Cardiac fibroblast (primary cell): ENCODE measurements around the gene SLC26A9.

DNA sequence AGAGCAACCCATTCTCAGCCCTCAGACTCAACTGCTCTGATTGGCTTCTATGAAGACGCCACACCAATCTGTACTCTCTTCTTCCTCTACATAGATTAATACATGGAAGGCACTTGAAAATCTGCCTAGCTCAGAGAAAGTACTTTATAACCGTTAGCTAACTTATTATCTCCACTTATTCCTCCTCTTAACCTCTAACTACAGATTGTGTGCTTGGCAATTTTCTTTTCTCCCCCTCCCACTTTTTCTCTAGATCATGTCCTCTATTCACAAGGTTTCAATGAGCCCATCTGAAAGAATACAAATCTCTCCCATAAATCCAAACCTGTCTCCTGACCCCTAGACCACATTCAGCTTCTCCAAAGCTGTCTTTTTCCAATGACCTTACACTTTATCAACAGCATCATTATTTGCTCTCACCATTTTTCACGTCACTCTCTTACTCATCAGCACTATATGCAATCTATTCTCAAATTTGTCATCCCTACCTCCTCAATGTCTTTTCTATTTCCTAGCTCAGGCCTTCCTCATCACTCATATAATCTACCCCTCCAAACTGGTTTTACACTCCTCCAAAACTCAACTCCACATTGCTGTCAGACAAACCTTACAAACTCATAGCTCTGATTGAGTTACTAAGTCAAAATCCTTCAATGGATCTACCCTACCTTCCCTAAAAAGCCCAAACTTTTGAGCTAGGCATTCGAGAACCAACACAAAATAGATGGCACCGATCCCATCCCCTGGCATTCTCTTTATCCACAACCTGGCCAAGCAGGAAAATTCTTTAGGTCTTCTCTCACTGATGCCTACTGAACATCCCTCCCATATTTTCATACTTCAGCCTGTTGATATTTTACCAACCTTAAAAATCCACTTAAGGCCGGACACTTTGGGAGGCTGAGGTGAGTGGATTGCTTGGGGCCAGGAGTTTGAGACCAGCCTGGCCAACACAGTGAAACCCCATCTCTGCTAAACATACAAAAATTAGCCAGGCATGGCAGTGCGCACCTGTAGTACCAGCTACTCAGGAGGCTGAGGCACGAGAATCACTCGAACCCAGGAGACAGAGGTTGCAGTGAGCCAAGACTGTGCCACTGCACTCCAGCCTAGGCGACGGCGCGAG is 1.8 kb downstream of the RBBP5 start:
- RRBS: no CpG with 5 or more reads among the region's 13 CpGs

DNA sequence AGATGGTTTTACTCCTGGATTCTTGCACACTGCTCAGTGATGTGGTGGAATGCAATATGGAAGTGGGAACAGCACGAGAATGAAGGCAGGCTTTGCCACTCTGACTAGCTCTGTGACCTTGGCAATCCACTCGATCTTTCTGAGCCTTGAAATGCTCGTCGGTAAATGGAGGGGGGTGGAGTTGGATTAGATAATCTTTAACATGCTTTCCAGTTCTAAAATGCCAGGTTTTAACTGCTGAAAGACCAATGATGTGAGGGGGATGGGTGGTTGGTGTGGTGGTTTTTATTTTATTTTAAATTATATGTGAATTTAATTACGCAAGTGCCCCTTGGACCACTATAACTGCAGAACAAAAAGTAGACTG is 20.2 kb downstream of the DSTYK start:
- RRBS: no CpG with 5 or more reads among the region's 5 CpGs

- RRBS: no CpG with 5 or more reads among the region's 12 CpGs
These were observed 423 bp upstream of the DSTYK start for GRCh38 chr1:205211888-205212362.

DNA sequence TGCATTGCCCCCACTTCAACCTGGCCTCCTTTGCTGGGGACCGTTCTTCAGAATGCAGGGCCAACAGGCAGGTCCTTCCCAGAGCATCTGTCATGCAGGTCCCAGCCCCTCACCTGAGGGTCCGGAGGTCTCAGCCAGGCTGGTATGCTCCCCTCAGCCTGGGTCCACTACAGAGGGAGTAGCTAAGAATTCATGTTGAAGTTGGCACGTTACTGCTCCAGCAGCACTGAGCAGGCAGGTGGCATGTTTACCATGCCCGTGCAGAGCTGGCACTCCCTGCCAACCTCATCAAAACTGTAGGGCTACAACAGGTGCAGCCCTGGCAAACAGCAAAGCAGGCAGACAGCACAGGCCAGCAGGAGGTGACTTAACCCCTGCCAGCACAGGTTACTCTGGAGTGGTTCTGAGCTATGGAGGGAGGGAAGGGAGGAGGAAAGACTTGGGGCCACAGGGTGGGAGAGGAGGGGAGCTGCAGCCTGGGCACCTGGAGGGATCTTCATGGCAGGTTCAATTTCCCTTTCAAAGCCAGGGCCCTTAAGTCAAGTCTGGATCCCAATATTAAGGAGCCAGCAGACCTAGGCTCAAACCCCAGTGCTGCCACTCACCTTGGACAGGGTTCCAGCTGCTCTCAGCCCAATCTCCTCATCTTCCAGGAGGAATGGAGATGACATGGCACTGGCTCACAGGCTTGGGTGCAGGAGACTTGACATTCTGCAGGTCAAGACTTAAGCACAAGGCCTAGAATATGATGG is 46.3 kb downstream of the NUAK2 start:
- RRBS: no CpG with 5 or more reads among the region's 4 CpGs

GRCh38 chr1:205293442-205294031 is 28.0 kb downstream of the NUAK2 start:
- RRBS: no CpG with 5 or more reads among the region's 9 CpGs

DNA sequence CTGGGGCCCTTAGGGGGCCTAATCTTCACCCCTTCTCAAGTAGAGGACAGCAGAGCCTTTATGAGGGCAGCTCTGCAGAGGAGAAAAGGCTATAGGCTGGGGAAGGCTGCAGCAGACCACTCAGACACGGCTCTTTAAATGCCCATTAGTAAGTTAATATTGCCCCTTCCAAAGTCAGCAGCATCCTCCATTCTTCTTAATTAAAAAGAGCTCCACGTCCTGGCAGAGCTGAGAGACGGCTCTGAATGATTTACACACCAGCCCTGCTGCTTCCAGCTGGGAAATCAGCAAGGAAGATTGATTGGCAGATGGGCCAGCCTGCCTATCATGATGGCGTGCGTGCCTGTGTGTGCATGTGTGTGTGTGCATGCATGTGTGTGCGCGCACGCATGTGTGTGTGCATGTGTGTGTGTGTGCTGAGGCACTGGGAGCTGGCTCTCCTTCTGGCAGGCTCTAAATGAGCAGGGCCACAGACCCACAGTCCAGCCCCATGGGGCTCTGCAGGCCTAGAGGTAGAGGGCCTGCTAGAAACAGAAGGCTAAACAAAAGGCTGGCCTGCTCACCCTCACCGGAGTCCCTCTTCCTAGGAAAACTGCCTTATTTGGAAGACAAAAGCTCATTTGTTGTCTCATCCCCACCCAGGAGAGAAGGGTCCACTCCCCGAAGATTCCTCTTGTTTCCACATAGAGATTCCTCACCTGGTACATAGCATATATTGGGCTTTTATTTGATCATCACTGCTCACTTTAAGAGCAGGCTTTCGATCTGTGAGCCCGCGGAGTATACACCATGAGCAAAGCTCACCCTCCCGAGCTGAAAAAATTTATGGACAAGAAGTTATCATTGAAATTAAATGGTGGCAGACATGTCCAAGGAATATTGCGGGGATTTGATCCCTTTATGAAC is 6.0 kb downstream of the KLHDC8A start:
- RRBS: no CpG with 5 or more reads among the region's 15 CpGs

- RRBS: no CpG with 5 or more reads among the region's 12 CpGs
These were observed 16.8 kb upstream of the LEMD1 start for GRCh38 chr1:205438409-205439202.

GRCh38 chr1:205543247-205544445 is 25.2 kb upstream of the MFSD4A start:
- RRBS: no CpG with 5 or more reads among the region's 29 CpGs

DNA sequence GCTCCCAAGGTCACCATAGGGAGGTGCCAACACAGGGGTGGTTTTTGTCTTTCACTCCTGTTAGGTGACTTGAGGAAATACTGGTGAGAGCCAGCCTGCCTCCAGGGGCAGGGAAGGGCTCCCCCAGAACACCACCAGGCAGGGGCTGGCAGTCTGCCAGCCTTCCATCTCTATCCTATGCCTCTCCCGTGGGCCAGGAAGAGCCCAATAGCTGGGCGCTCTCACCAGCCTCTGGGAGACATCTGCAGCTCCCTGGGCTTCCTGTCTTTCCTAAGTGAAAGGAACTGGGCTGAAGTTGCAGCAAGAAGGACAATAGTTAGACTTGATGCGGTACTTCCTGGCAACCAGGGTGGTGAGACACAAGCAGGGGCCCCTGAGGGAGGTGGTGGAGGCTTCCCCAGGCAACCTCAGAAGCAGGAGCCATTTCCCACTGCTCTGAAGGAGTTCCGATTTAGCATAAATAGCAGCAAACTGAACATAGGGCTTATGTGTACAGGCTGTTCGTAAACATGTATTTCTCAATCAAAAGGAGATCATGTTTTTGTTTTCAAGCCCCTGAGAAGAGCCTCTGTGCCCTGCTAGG is 14.1 kb downstream of the MFSD4A start:
- RRBS: no CpG with 5 or more reads among the region's 5 CpGs

DNA sequence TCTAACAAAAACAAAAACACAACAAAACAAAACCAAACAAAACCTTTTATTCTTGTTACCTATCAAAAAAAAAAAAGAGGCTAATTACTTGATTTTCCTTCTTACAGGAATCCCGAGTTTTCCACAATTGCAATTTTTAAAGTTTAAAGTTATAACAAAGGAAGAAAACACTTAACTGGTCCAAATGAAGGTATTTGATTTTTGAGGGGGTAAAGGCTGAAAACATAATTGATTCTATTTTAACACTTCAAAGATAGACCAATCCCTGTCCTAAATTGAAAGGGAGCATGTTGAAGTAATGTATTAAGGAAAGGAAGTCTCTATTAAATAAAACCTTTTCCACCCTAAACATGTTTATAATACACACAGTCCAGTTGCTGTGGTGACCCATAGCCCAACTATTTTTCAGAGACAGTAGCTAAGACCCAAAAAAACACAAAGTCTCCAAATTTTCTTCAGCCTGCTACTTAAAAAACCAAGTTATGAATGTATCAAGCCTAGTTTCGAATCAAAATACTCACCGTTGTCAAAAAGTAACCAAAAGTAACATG is 1.7 kb downstream of the ELK4 start:
- RRBS: no CpG with 5 or more reads among the region's 3 CpGs

DNA sequence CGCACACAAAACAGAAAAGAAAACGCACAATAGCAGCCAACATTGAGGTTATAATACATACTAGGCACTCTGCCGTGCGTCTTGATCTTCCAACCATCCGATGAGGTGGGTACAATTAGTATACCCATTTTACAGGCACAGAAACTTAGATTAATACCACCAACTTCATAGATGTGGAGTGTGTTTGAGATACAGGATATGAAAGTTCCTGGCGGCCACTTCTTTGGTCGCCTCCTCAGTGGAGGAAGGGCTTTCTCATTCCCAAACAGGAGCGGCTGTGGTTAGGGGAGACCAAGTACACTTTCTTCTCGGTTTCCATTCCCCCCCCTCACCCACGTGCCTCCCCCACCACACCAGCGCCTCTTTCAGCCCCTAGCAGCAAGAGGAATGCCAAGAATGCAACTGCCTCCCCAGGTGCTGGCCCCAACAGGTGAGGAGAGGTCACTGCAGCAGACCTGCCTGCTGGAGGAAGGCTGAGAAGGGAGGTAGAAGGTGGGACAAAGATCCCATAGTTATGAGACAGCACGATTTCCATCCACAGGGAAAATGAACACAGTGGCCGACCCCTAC is 8.3 kb downstream of the SLC45A3 start:
- RRBS: no CpG with 5 or more reads among the region's 13 CpGs

GRCh38 chr1:205678128-205679271 is 1.8 kb downstream of the SLC45A3 start:
- RRBS: 17% methylated on average over 2 of the region's 17 CpGs

GRCh38 chr1:205712497-205713163 is 32.3 kb upstream of the SLC45A3 start:
- RRBS: no CpG with 5 or more reads among the region's 4 CpGs

DNA sequence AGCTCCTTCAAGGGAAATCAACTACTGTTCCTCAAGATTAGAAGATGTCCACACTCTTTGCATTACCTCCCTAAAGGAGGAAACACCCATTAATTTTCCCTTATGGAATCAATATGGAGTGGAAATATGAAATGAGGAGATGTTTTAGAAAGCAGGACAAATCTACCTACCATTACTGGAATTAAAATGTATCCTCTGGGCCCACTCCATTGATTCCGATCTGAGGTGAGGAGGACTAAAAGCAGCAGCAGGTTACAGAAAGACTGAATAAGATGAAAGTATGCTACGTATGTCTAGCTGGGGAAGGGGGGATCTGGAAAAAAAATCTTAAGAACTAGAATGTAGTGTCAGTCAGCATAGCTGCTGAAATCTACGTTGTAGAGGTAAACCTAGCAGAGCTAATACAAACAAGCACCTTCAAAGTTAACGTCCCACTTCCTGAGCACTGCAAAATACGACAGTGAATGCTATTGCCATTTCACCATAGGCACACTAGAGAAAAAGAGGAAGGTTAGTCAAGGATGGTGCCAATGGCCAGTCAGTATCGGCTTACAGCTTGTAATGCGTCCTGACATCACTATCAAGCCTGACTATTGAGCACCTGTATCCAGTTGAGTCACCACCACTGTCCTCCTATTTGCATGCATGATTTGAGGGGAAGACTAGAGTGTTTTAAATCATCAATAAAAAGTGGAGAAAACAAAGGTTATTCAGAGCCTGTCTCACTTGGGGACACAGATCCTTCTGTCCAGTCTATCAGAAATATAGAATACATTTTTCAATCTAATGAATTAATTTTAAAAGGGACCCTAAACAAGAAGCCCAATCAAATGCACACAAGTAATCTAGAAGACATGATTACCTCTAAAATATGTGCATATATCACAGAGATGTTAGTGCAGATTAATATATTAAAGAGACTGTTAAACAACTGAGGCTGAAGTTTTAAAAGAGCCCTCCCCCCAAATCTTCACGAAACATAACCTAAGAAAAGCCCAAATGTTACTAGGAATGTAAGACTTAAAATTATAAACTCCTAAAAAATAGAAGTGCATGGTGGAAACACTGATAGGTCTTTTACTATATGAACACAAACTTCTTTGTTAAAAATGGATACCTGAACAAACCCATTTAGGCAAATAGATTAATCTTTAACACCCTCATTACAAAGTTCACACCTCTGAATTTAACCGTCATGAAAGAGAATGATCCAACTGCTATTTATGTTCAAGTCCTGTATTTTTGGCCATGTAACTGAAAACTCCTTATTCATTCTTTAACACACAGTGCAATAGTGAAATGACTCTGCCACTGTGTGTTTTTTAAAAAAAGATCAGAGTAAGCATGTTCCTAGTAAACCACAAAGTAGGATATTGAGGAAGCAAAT is 34.2 kb downstream of the NUCKS1 start:
- RRBS: no CpG with 5 or more reads among the region's 9 CpGs

GRCh38 chr1:205723789-205724280 is 26.1 kb downstream of the NUCKS1 start:
- RRBS: no CpG with 5 or more reads among the region's 2 CpGs

GRCh38 chr1:205935804-205936242 is 7.4 kb downstream of the SLC26A9 start:
- RRBS: no CpG with 5 or more reads among the region's 8 CpGs

- RRBS: no CpG with 5 or more reads among the region's 7 CpGs
These were observed at the start of gene SLC26A9 for GRCh38 chr1:205943307-205943712. TSS of gene SLC26A9 (minus strand) at chr1:205943456.

DNA sequence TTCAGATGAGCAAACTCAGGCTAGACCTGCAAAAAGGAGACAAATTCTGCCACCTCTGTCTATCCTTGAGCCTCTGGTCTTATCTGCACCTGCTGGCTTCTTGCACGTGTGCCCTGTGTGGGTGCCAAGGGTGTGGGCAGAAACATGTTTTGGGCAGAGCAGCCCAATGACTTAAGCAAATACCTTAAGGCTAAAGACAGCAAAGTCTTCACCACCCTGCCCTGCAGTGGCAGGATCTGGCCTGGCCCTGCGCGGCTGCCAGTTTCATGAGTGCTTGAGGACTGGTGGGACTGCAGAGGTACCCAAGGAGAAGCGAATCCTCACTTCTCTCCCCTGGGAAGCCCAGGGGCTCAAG is 3.7 kb upstream of the SLC26A9 start:
- RRBS: no CpG with 5 or more reads among the region's 4 CpGs

- RRBS: no CpG with 5 or more reads among the region's 11 CpGs
These were observed 8.9 kb upstream of the RAB7B start for GRCh38 chr1:206011978-206012515.

- RRBS: no CpG with 5 or more reads among the region's 4 CpGs
These were observed 38.9 kb upstream of the IKBKE start for GRCh38 chr1:206431217-206431943.